Thyroid gland (tissue), 7 donors: ENCODE measurements around the genes NUMBL and ITPKC.

- PRO-cap, 2 experiments = no peak in any of the 2 experiments
- RAMPAGE, long total RNA, 5 experiments = no peak in any of the 5 experiments
Observed at GRCh38 chr19:40218492-40218883, 304 bp upstream of the TTC9B start.

DNA sequence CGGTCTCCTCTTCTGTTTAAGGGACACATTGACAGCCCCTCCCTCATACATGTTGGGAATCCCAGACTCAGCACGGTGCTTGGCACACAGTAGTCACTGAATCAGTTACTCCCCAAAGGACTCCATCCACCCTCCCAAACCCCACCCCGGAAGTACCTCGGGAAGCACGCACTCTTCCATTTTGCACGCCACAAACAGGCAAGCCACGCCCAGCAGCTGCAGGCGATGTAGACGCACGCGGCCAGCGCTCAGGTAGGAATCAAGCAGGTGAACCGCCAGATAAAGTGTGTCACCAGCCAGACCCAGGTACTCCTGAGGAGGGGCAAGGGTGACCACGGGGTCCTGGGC, 2.2 kb downstream of the CCNP start:
- PRO-cap, 2 experiments = no peak in any of the 2 experiments
- RAMPAGE, long total RNA, 5 experiments = no peak in any of the 5 experiments

- PRO-cap, 2 experiments = no peak in any of the 2 experiments
- RAMPAGE, long total RNA, 5 experiments = no peak in any of the 5 experiments
Observed at GRCh38 chr19:40263526-40263863, 21.6 kb downstream of the AKT2 start.

DNA sequence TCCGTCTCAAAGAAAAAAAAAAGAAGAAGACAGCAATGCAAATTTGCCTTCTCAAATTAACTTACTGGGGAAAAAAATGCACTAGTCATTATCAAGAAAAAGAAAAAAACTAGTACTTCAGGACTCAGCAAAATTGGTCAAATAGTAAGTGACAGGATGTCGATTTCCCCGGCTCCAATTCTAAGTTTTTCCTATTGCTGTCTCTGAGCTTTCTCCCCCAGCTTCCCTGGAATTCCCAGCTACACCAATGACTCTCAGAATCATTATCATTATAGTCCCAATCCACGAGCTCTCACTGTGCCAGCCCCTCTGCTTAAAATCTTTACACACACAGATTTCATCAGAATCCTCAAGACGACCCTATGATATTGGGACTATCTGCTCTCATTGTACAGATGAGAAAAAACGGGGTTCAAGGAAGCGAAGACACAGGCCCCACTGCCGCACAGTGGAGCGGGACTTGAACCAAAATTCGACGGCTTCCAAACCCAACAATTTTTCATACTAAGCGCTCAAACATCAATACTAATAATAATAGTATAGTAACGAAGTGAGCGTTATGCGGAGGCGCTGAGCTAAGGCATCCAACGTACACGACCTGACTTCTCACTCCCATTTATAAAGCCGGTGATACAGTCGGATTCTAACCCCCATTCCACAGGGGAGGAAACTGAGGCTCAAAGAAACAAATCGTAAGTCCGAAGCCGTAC, 517 bp downstream of the C19orf47 start:
- PRO-cap, 2 experiments = no peak in any of the 2 experiments
- RAMPAGE, long total RNA, 5 experiments = no peak in any of the 5 experiments

GRCh38 chr19:40420376-40421619, 5.0 kb downstream of the SERTAD1 start:
- PRO-cap, 2 experiments = peak in 2 of 2 experiments; most common plus-strand start chr19:40421434 (in 2); most common minus-strand start chr19:40421230 (in 2)
- RAMPAGE, long total RNA, 5 experiments = no peak in any of the 5 experiments

GRCh38 chr19:40464145-40464874, 1.2 kb downstream of the BLVRB start:
- PRO-cap, 2 experiments = peak in 1 of 2 experiments; most common plus-strand start chr19:40464544 (in 1)
- RAMPAGE, long total RNA, 5 experiments = no peak in any of the 5 experiments

GRCh38 chr19:40528909-40529806, 47.5 kb upstream of the SHKBP1 start:
- PRO-cap, 2 experiments = no peak in any of the 2 experiments
- RAMPAGE, long total RNA, 5 experiments = no peak in any of the 5 experiments

GRCh38 chr19:40542209-40542620, 34.5 kb upstream of the SHKBP1 start:
- PRO-cap, 2 experiments = no peak in any of the 2 experiments
- RAMPAGE, long total RNA, 5 experiments = no peak in any of the 5 experiments

GRCh38 chr19:40549155-40549533, 27.5 kb upstream of the SHKBP1 start:
- PRO-cap, 2 experiments = no peak in any of the 2 experiments
- RAMPAGE, long total RNA, 5 experiments = no peak in any of the 5 experiments

GRCh38 chr19:40599292-40599823, 1.8 kb upstream of the LTBP4 start:
- PRO-cap, 2 experiments = no peak in any of the 2 experiments
- RAMPAGE, long total RNA, 5 experiments = no peak in any of the 5 experiments

DNA sequence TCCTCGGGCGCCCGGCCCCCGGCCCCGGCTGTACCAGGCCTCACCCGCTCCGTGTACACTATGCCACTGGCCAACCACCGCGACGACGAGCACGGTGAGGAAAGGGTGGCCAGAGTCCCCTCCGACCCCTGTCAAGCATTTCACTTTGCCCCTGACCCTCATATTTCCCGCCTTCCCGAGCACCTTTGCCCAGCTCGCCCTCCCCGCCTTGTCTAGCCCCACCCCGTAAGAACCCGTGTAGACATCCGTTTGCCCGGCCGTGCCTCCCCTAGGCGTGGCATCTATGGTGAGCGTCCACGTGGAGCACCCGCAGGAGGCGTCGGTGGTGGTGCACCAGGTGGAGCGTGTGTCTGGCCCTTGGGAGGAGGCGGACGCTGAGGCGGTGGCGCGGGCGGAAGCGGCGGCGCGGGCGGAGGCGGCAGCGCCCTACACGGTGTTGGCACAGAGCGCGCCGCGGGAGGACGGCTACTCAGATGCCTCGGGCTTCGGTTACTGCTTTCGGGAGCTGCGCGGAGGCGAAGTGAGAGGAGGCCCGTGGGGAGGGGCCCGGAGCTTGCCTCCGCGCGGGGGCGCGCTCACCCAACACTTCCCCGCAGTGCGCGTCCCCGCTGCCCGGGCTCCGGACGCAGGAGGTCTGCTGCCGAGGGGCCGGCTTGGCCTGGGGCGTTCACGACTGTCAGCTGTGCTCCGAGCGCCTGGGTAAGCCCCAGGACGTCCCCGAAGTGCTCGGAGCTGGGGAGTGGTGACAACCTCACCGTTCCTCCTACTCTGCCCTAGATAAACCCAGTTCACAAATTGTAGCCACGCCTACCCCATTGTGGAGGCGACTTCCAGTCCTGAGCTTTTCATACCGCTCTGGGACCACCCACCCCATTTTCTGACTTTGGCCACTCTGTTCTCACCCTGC, 4.2 kb downstream of the LTBP4 start:
- PRO-cap, 2 experiments = peak in 2 of 2 experiments; most common plus-strand start position 312 of the sequence (in 2); most common minus-strand start position 214 of the sequence (in 1)
- RAMPAGE, long total RNA, 5 experiments = start-site peak on the plus strand in 2 of 5 experiments, centred at positions 371 to 402 of the sequence, 23 to 68 reads per replicate

DNA sequence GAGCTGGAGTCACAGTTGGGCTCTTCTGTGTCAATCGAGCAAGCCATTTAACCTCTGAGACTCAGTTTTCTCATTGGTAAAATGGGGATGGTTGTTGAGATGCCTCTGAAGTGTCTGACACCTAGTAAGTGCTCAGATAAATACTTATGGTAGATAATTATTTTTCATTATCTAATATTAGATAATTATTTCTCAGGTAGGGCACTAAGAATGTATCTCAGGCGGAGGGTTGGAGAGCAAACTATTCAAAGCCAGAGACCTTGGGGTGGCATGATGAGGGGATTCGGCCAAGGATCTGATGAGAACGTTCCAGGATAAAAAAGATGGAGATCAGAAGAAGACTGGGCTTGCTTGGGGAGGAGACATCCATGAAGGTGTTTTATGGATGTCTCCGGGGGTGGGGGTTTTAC, 7.9 kb downstream of the LTBP4 start:
- PRO-cap, 2 experiments = peak in 1 of 2 experiments; most common plus-strand start position 312 of the sequence (in 1)
- RAMPAGE, long total RNA, 5 experiments = no peak in any of the 5 experiments

DNA sequence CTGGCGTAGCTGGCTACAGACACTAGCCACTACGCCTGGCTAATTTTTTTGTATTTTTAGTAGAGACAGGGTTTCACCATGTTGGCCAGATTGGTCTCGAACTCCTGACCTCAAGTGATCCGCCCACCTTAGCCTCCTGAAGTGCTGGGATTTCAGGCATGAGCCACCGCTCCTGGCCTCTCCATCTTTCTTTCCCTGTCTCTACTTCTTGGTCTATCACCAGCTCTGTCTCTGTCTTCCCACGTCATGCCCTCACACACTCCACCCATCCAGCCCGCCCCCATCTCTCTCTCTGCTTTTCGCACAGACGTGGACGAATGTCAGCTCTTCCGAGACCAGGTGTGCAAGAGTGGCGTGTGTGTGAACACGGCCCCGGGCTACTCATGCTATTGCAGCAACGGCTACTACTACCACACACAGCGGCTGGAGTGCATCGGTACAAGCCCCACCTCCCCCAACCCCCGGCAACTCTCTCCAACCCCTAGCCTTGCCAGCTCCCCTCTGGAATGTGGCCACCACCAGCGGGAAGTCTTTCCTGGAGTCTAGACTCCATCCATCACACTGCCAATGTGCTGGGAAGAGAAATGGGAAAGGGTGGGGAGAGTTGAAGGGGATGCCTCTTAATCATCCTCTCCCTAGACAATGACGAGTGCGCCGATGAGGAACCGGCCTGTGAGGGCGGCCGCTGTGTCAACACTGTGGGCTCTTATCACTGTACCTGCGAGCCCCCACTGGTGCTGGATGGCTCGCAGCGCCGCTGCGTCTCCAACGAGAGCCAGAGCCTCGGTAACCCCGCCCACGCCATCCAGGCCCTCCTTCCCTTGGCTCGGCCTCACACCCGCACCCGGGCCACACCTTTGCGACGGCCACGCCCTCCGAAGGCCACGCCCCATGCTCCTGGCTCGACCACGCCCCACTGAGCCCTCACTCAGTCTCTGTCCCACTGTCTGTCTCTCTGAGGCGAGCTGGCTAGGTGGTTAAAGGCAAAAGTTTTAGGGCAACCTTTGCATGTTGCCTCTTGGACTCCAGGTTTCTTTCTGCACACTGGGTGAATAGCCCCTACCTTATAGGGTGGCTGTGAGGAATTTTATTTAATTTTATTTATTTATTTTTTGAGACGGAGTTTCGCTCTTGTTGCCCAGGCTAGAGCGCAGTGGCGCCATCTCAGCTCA, 22.5 kb downstream of the LTBP4 start:
- PRO-cap, 2 experiments = no peak in any of the 2 experiments
- RAMPAGE, long total RNA, 5 experiments = start-site peak on the plus strand in 2 of 5 experiments, centred at positions 362 to 694 of the sequence, 20 to 45 reads per replicate

DNA sequence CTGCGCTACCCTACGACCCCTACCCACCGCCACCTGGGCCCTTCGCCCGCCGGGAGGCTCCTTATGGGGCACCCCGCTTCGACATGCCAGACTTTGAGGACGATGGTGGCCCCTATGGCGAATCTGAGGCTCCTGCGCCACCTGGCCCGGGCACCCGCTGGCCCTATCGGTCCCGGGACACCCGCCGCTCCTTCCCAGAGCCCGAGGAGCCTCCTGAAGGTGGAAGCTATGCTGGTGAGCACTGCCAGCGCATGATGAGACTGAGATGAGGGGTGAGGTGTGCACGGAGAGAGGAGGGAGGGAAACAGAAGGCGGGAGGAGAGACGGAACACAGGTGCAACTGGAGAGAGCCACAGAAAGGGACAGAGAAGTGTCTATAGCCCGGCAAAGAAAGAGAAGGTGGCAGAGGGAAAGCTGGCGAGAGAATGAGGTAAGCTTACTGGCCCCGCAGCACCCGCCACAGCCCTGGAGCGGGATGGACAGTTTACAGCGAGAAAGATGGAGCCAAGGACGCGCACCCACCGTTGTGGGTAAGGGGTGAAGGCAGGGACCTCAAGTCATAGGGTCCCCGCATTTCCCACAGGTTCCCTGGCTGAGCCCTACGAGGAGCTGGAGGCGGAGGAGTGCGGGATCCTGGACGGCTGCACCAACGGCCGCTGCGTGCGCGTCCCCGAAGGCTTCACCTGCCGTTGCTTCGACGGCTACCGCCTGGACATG, 26.1 kb downstream of the LTBP4 start:
- PRO-cap, 2 experiments = no peak in any of the 2 experiments
- RAMPAGE, long total RNA, 5 experiments = no peak in any of the 5 experiments

DNA sequence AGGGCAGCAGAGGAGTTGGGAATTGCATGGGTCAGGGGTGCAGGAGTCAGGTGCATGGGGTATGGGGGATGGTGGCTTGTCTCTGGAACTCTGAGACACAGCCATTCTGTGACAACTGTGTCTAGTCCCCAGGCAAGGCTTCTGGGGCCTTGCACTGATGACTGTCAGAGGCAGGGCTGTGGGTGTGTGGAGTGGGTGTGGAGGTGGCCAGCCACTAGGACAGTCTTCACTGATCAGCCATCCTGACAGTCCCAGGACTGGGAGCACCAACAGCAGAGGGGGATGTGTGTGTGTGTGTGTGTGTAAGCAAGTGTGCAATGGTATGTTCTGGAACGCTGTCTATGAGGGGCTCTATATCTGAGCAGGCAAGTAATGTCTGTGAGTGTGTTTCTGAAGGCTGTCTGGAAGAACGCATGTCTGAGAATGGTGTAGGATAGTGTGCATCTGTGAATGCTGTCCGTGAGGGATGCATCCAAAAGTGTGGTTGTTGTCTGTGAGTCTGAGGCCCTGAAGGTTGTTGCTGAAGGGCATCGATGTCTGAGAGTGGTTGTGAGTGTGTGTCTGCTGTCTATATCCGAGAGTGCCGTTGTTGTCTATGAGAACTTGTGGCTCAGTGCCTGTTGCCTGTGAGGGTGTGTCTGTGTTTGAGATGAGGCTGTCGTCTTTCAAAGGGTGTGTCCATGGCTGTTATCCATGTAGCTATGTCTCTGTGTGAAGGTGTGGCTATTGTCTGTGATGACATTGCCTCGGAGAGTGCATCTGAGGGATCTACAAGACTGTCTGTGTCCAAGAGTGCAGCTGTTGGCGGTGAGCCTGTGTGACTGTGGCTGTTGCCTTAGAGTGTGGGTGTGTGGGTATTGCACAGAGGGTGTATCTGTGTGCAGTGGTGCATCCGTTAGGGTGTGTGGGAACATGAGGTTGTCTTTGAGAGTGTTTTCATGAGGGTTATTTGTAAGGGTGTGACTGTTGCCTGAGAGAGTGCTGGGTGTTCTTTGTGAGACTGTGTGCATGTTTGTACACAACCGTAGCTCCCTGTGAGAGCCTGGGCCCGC, 5.1 kb downstream of the NUMBL start:
- PRO-cap, 2 experiments = no peak in any of the 2 experiments
- RAMPAGE, long total RNA, 5 experiments = no peak in any of the 5 experiments

DNA sequence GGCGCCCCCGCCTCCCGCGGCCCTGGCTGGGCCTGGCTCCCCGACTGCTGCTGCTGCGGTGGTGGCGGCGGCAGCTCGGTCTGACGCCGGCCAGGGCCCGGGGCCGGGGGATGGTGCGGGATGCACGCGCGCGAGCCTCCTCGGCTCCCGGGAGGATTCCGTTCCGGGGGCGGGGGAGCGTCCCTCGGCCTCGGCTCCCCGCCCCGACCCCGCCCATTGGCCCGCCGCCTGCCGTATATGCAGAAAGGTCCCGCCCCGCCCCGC, at the start of gene NUMBL:
NUMBL (minus strand) TSS at position 158 of the 264 bp plus-strand sequence.
- PRO-cap, 2 experiments = peak in 2 of 2 experiments; most common minus-strand start position 158 of the sequence (in 1)
- RAMPAGE, long total RNA, 5 experiments = no peak in any of the 5 experiments

DNA sequence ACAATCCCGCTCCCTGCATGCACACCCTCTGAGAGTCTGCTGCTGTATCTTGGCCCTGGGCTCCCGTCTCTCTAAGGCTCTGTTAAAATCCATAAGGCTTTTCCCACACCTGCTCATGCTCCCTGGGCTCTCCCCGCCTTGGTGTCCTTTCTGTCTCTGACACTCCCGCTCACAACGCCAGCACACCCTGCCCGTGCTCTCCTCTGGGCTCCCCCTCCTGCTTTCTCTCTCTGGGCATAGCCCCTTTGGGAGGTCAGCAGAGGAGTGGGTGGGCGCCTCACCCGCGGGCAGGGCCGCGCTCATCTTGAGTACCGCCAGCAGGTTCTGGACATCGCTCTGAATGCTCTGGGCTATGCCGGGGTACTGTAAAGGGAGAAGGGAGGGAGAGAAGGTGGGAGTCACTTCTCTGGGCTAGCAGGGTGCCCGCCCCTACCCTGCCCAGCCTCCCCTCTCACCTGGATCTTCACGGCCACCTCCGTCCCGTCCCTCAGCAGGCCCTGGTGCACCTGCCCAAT, 12.9 kb upstream of the NUMBL start:
- PRO-cap, 2 experiments = no peak in any of the 2 experiments
- RAMPAGE, long total RNA, 5 experiments = no peak in any of the 5 experiments

GRCh38 chr19:40716756-40717793, at the start of gene ITPKC:
TSS of gene ITPKC (plus strand) at chr19:40717112.
- PRO-cap, 2 experiments = peak in 2 of 2 experiments; most common plus-strand start chr19:40716836 (in 1); most common minus-strand start chr19:40716878 (in 2)
- RAMPAGE, long total RNA, 5 experiments = start-site peak on the plus strand in 1 of 5 experiments, at chr19:40716929-40717015 at its widest, 13 reads per replicate; start-site peak on the minus strand in 3 of 5 experiments, at chr19:40716869-40716931 at its widest, 36 to 45 reads per replicate

DNA sequence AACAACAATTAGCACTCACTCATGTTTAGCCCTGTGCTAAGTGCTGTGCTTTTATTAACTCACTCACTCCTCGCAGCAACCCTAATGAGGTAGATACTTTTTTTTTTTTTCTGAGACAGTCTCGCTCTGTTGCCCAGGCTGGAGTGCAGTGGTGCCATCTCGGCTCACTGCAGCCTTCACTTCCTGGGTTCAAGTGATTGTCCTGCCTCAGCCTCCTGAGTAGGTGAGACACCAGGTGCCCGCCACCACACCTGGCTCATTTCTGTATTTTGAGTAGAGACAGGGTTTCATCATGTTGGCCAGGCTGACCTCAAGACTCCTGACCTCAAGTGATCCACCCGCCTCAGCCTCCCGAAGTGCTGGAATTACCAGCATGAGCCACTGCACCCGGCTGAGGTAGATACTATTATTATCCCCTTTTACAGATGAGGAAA, 2.5 kb downstream of the ITPKC start:
- PRO-cap, 2 experiments = no peak in any of the 2 experiments
- RAMPAGE, long total RNA, 5 experiments = no peak in any of the 5 experiments

DNA sequence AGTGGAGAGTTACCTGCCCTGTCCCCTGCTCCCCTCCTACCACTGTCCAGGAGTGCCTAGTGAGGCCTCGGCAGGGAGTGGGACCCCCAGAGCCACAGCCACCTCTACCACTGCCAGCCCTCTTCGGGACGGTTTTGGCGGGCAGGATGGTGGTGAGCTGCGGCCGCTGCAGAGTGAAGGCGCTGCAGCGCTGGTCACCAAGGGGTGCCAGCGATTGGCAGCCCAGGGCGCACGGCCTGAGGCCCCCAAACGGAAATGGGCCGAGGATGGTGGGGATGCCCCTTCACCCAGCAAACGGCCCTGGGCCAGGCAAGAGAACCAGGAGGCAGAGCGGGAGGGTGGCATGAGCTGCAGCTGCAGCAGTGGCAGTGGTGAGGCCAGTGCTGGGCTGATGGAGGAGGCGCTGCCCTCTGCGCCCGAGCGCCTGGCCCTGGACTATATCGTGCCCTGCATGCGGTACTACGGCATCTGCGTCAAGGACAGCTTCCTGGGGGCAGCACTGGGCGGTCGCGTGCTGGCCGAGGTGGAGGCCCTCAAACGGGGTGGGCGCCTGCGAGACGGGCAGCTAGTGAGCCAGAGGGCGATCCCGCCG, 1.8 kb downstream of the EGLN2 start:
- PRO-cap, 2 experiments = no peak in any of the 2 experiments
- RAMPAGE, long total RNA, 5 experiments = no peak in any of the 5 experiments